Karpas-422 (cell line): ENCODE measurements around the genes GPR33 and EGLN3.

DNA sequence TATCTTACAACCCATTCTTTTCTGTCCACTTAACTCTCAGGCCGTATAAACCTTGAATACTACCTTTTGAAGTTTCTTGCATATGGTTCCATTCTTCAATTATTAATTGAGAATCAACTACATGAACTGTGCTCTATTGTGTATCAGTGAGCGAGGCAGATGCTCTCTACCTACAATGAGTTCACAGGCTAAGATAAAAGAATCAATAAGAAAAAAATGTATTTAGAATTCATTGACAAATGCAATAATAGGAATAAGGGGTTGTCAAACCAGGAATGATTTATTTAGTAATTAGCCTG, 831.0 kb upstream of the NOVA1 start:
- PRO-cap: no peak
- RAMPAGE, long total RNA: no peak

DNA sequence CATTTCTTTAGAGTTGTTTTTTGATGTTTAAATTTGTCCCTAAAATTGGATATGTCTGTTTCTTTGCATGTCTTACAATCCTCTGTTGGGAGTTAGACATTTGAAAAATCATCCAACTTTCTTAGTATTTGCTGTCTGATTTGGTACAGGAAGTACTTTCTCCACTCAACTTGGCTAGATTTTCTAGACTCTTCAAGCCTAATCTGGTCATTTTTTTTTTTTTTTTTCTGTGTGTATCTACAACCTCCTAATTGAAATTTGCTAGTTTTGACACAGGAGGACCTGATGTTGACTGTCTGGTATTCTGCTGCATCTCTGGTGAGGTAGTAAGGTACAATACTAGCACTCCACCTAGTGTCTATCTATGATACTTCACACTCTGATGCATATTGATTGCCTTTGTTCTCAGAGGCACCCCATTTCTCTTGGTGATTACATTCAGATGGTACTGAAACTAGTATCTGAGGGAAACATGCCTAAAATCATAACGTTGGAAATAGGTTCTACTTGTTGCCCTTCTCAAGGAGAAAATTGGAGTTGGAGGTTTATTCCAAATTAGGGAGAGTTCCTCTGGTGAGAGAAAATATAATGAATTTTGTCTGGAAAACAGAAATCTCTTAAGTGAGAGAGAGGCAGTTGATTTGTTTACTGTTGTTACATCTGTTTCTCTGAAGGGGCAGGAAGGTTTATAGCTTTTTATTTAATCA, 930.5 kb upstream of the NOVA1 start:
- PRO-cap: no peak
- RAMPAGE, long total RNA: no peak

DNA sequence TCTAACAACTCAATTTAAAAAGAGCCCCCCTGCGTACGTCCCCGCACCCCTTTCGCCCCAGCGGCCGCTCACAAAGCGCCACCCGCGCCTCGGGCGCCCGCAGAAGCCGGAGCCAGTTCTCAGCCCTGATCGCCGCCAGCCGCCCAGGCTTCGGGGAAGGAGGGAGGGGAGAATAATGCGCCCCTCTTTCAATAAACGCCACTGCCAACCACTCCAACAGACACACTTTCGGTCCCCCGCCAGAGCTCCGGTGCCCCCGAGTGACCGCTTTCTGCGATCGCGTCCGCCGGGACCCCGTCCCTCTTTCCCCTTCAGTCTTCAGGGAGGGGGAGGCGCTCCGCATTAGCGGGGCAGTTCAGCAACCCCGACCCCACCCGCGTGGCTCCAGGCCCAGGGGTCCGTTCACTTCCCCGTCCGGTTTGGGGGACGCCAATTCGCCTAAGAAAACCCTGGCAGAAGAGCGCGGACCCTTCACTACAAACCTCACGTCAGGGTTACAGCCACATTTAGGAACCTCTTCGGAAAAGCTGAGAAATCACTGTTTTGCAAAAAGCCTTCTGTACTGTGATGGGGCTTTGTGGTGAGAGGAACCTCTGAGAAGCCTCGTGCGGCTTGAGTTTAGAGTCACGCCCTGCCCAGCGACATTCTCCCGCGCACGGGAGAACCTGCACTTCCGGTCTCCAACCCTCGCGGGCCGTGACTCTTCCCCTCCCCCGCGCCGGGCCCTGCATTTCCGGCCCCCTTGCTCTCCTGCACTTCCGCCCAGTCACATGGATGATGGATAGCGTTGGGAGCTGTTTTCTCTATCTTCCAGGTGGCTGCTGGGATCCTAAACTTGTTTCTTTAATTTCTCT, 18.8 kb downstream of the FOXG1 start:
- PRO-cap: no peak
- RAMPAGE, long total RNA: no peak

- PRO-cap: no peak
- RAMPAGE, long total RNA: no peak
Measured at GRCh38 chr14:29924577-29925059, 3.0 kb downstream of the PRKD1 start.

GRCh38 chr14:30559559-30560148, 696 bp downstream of the G2E3 start:
- PRO-cap: no peak
- RAMPAGE, long total RNA: no peak

DNA sequence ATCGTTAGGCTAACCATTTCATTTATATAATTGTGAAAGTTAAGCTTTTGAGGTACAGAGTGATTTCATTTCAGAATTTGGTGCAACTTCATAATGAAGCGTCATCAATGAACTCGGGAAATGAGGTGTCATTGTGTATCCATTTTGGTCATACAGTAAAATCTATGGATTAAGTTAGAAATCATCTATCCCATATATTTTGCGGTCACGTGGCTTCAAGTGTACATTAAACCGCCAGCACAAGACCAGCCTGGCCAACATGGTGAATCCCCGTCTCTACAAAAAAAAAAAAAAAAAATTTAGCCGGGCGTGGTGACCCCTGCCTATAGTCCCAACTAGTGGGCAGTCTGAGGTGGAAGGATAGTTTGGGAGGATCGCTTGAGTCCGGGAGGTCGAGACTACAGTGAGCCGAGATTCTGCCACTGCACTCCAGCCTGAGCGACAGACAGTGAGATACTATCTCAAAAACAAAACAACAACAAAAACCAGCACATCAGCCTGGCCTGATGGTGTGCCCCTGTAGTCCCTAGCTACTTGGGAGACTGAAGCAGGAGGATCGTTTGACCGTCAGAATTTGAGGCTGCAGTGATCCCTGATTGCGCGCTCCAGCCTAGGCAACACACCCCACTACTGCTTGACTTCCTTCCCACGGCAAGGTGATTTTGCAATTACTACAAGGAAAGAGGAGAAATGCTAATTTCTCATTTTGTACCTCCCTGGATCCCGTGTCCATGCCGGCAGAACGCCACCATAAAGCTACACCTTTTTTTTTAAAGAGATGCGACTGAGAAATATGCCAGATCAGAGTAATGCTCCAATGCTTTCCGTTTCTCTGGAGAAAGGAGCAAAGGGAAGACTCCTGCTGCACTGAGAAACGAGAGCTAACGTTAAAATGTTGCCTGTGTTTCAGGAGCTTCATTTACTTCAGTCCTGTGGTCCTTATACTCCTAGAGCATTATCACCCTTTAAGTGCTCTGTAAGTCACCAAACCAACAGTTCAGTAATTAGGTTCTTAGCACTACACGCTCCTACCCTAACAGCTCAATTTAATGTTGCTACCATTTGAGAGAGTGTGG, 756 bp upstream of the SCFD1 start:
- PRO-cap: unidirectional peak, minus-strand start at position 960 of the sequence
- RAMPAGE, long total RNA: no peak

GRCh38 chr14:30889511-30890537, 15.5 kb downstream of the COCH start:
- PRO-cap: no peak
- RAMPAGE, long total RNA: no peak

GRCh38 chr14:30908900-30909367, 34.6 kb downstream of the COCH start:
- PRO-cap: no peak
- RAMPAGE, long total RNA: no peak

GRCh38 chr14:30969761-30970593, 55.5 kb upstream of the AP4S1 start:
- PRO-cap: no peak
- RAMPAGE, long total RNA: no peak

GRCh38 chr14:31129111-31129772, 78.4 kb downstream of the HECTD1 start:
- PRO-cap: no peak
- RAMPAGE, long total RNA: no peak

- PRO-cap: no peak
- RAMPAGE, long total RNA: no peak
Measured at GRCh38 chr14:31134715-31135240, 72.8 kb downstream of the HECTD1 start.

- PRO-cap: no peak
- RAMPAGE, long total RNA: no peak
Measured at GRCh38 chr14:31173013-31173949, 34.3 kb downstream of the HECTD1 start.

DNA sequence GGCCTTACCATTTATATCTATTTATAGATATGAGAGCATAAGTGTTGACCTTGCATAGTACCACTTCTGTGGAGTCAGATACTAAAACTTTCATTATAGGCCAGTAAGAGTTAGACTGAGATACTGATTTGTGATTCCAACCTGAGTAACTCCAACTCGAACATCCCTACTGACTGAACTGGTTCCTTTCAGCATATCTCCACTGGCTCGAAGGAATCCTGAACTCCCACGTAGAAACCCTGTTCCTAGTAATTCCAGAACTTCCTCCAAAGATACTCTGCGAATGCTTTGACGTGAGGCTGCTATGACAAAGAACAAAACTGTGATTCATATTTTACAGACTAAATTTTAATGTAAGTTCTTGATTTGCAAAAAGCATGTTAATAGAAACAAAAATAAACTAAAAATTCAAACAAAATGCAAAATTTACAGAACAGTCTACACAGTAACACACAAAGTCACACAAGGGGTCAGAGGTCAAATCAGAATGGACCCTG, 31.6 kb downstream of the HEATR5A start:
- PRO-cap: no peak
- RAMPAGE, long total RNA: no peak

- PRO-cap: no peak
- RAMPAGE, long total RNA: no peak
Measured at GRCh38 chr14:31487808-31488333, at the start of gene GPR33. Gene GPR33, minus strand, starts transcription at chr14:31488039.

DNA sequence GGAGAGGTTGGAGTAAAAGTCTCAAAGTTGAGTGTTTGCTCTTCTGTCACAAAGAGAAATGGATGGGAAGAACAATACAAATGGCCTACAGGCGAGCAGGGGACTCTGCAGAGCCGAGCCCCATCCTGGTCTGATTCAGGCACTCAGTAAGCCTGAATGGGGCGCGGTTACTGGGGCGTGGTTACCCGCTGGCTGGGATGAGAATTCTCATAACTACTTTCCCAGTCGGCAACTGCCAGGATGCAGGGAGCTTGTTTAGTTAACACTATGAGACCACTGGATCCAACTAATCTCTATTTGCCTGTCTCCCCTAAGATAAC, 126.4 kb upstream of the ARHGAP5 start:
- PRO-cap: no peak
- RAMPAGE, long total RNA: no peak

- PRO-cap: no peak
- RAMPAGE, long total RNA: no peak
Measured at GRCh38 chr14:32203863-32204457, 125.1 kb upstream of the AKAP6 start.

GRCh38 chr14:32932692-32933768, 5.6 kb upstream of the NPAS3 start:
- PRO-cap: no peak
- RAMPAGE, long total RNA: no peak

DNA sequence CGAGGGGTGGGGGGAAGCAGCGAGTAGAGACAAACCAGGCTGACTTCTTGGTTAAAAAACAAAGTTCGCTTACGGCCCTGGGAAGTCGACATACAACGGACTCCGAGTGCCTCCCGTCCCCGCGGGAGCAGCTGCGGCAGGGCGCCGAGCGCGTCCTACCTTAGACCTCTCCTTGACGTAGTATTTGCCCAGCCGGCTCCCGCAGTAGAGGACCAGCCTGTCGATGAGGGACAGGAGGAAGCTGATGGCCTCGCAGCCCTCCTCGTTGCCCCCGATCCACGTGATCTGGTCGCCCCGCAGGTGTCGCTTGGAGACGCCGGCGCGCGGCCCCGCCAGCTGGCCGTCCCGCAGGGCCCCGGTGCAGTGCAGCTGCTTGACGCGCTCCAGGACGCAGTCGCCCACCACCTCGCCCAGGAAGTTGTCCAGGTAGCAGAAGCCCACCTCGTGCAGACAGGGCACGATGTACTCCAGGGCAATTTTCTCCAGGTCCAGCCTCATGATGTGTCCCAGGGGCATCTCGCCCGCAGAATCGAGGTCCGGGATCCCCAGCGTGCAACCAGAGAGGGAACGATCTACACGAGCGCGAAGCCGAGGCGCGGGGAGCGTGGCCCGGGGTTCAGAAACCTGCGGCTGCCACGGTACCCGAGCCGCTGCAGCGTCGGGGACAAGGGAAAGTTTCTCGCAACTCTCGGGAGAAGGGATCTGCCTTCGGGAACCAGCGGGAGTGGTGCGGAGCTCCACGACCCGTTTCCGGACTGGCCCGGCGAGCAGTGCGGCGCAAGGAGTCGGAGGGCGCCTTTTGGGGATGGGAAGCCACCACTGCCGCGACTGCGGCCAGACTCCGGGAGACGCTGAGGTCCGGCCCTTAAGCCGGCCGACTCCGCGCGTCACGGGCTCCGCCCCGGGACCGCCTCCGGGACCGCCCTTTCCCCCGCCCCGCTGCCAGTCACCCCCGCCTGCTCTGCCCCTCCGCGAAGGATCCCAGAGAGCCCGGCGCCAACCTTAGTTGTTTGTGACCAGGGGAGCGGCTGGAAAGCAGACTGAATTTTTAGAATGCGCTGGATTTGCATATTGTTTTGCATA, at the start of gene EGLN3:
EGLN3 (minus strand) TSS at position 838 of the 1,083 bp plus-strand sequence.
- PRO-cap: no peak
- RAMPAGE, long total RNA: no peak

- PRO-cap: no peak
- RAMPAGE, long total RNA: no peak
Measured at GRCh38 chr14:34035172-34035608, 84.3 kb upstream of the EGLN3 start.

- PRO-cap: no peak
- RAMPAGE, long total RNA: no peak
Measured at GRCh38 chr14:34038650-34039166, 87.8 kb upstream of the EGLN3 start.